ENCODE data around the genes SETD6 and CDH11.

DNA sequence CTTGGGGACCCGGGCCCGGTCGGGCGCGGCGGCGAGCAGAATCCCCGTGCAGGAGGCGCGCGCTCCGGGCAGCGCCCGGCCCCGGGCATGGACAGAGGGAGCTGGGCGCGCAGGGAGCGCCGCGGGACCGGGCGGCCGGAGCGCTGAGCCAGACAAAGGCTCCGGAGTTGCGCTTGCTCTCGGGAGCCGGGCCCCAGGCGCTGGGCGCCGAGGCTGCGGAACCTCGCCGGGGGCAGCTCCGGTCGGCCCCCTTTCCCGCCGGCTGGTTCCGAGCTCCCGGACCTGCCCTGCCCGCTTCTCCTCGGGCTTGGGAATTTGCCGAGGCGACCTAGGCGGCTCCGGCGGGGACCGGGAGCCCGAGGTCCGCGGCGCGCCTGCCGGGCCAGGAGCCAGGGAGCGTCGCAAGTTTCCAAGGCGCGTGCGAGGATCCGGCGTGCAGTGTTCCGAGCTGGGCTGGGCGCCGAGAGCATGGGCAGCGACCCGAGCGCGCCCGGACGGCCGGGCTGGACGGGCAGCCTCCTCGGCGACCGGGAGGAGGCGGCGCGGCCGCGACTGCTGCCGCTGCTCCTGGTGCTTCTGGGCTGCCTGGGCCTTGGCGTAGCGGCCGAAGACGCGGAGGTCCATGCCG lies 443 bp downstream of the MMP15 start:
- RRBS: 2% methylated on average over 48 of the region's 87 CpGs

DNA sequence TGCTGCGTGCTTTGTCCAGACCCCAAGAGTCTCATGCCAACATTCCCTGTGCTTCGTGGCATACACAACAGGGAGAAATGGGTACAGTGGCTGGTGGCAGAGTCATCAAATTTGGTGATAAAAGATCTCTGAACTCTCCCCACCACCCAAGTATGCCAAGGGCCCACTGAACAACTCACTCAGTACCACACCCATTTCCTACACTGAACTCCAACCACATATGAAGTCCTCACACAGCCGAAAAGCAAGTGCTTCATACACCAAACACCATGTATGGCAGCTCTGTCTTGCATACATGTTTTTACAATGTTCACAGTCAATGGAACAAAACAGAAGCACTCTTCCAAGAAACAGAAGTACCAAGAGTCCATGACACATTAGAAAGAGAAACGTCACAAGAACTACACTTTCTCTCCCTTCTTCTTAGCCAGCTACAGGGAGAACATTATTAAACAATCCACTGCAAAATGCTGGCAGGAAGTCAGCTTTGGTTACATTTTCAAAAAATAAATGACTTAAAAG lies 21.0 kb downstream of the CSNK2A2 start:
- RRBS: no CpG with 5 or more reads among the region's 4 CpGs

DNA sequence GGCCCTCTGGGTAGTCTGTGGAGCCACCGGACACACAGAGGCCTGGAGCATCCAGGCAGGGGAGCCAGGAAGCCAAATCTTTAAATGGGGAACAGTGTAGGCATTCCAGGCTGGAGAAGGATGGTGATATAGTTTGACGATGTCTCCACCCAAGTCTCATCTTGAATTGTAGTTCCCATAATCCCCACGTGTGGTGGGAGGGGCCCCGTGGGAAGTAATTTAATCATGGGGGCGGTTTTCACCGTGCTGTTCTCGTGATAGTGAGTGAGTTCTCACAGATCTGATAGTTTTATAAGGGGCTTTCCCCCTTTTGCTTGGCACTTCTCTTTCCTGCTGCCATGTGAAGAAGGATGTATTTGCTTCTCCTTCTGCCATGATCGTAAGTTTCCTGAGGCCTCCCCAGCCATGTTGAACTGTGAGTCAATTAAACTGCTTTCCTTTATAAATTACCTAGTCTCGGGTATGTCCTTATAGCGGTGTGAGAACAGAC lies 28.8 kb downstream of the GINS3 start:
- RRBS: no CpG with 5 or more reads among the region's 10 CpGs

DNA sequence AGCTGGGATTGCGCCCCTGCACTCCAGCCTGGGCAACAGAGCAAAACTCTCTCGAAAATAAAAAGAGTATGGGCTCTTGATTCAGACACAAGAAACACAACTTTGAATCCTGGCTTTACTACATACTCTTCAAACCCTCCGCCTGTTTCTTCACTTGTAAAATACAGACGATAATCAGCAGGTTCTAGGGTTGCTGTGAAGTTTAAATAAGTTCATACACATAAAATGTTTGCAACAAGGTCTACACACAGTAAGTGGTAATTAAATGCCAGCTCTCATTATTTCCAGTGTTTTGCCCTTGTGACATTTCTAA lies 32.0 kb downstream of the GINS3 start:
- RRBS: no CpG with 5 or more reads among the region's 4 CpGs

DNA sequence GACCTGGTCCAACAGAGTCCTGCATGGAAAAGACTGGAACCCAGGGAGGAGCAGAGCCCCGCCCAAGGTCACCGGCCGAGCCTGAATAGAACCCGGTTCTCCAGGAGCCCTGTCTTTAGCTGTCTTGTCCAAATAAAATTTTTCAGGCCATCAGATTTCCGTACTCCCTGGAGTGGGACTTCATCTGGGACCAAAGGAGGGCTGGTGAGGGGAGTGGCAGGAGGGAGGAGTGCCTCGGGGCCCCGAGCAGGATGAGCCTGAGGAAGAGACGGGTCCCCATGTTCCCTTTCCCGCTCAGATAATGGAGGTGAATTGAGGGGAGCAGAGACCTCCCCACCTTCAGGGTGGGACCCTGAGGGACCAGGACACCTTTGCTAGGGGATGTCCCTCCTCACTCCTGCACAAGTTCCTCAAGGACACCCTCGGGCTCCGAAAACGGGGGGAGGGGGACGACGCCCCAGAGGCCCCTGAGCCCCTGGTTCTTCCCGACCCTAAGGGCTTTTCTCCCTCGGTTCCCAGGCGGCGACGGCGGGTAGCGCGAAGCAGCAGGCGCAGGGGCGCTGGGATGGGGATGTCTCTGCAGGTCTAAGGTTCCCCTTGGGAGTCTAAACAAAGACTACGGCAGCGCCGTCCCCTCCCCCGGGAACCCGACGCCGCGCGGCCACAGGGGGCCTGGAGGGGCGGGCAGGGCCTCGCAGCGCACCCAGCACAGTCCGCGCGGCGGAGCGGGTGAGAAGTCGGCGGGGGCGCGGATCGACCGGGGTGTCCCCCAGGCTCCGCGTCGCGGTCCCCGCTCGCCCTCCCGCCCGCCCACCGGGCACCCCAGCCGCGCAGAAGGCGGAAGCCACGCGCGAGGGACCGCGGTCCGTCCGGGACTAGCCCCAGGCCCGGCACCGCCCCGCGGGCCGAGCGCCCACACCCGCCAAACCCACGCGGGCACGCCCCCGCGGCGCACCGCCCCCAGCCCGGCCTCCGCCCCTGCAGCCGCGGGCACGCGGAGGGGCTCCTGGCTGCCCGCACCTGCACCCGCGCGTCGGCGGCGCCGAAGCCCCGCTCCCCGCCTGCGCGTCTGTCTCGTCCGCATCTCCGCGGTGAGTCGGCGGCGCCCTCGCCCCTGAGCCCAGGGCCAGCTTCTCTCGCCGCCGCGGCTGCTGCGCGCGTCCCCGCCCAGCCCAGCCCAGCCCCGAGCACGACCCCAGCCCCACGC lies 36.8 kb upstream of the NDRG4 start:
- RRBS: 3% methylated on average over 31 of the region's 117 CpGs

- RRBS: no CpG with 5 or more reads among the region's 14 CpGs
These were observed 32.2 kb upstream of the NDRG4 start for GRCh38 chr16:58467674-58468208.

- RRBS: no CpG with 5 or more reads among the region's 7 CpGs
These were observed 28.6 kb upstream of the NDRG4 start for GRCh38 chr16:58471274-58471794.

GRCh38 chr16:58500941-58502178 lies 1.4 kb downstream of the NDRG4 start:
- RRBS: 7% methylated on average over 2 of the region's 59 CpGs

- RRBS: 0% methylated on average over 4 of the region's 63 CpGs
These were observed at the start of gene SETD6 for GRCh38 chr16:58514918-58515657. Gene SETD6, plus strand, starts transcription at chr16:58515517.

DNA sequence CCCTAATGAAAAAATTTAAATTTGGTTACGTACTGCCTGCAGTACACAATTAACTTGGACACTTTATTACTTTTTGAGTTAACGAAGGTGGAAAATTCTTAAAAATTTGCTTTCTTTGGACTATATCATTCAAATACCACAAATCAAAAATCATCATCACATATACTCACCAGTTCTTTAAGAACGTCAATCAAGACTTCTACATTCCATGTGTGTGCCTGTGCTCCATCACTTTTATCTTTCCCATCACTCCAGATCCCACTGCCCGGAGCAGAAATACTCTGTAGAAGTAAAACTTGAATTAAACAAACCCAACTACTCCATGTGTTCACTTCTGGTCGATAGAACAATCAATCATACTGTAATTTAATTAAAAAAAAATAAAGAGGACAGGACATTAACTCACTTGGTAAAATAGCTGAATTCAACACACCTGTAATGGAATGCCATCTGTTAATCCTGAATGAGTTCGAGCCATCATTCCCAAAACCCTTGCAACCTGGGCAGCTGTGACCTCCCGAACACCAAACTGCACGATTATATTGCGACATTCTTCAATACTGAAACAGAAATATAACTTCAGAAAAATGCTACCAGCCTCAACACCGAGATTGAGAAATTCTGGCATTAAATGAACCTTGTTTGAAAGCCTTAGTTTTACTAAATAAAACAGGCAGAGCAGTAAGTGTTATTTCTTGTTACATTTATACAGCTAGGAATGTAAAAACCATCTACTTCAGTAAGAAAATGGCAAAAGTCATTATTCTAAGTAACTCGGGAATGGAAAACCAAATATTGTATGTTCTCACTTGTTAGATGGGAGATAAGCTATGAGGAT lies 46.8 kb downstream of the CNOT1 start:
- RRBS: no CpG with 5 or more reads among the region's 11 CpGs

- RRBS: no CpG with 5 or more reads among the region's 13 CpGs
These were observed 19.3 kb downstream of the SLC38A7 start for GRCh38 chr16:58665060-58665783.

DNA sequence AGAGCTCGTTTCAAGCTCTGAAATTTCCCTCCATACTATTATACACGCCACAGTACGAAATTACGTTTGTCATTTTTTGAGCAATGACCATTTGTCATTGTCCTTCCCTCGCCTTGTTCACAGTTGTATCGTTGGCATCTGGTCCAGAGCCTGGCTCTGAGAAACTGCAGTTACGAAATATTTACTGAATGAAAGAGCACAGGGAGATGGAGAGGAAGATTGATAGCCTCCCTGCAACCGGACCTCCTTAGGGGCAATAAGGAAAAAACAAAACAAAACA lies 960 bp downstream of the GOT2 start:
- RRBS: 5% methylated on average over 1 of the region's 8 CpGs

DNA sequence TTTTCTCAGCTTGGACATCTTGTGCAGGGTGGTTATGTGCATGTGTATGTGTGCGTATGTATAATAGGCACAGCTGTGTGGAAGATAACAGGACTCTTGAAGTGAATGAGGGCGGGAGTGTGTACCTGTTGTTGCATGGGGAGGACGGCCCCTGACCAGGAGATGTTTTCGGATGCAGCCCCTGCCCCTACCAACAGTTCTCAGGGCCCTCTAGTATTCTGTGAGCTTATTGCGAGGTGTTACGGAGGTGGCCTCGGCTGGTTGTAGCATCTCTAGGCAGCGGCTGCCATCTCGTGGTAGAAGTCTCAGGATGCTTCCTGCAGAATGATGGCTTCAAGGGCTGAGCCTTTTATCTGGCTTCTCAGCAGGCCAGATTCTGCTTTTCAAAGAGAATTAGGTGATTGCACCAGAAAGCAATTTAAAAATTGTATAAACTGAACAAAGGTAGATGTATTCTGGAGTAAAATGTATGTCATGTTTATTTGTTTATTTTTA lies 22.2 kb upstream of the GOT2 start:
- RRBS: no CpG with 5 or more reads among the region's 9 CpGs

DNA sequence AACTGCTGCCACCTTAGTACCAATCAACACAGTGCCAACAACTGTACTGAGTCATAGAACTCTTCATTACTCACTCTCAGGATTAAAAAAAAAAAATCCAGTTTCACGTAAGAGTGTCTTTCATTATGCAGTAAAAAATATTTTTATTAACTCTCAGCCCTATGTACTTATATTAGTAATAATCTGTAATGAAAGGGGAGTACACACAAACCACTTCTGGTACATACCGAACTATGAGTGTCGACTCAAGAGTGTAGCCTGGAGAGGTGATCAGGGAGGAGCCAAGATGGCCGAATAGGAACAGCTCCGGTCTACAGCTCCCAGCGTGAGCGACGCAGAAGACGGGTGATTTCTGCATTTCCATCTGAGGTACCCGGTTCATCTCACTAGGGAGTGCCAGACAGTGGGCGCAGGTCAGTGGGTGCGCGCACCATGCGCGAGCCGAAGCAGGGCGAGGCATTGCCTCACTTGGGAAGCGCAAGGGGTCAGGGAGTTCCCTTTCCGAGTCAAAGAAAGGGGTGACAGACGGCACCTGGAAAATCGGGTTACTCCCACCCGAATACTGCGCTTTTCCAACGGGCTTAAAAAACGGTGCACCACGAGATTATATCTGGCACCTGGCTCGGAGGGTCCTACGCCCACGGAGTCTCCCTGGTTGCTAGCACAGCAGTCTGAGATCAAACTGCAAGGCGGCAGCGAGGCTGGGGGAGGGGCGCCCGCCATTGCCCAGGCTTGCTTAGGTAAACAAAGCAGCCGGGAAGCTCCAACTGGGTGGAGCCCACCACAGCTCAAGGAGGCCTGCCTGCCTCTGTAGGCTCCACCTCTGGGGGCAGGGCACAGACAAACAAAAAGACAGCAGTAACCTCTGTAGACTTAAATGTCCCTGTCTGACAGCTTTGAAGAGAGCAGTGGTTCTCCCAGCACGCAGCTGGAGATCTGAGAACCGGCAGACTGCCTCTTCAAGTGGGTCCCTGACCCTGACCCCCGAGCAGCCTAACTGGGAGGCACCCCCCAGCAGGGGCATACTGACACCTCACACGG lies 117.9 kb downstream of the CDH8 start:
- RRBS: no CpG with 5 or more reads among the region's 38 CpGs

- RRBS: 2% methylated on average over 19 of the region's 25 CpGs
These were observed 1.1 kb downstream of the CDH8 start for GRCh38 chr16:62035111-62035486.

GRCh38 chr16:65121766-65122099 lies at the start of gene CDH11:
Gene CDH11, minus strand, starts transcription at chr16:65122063.
- RRBS: no CpG with 5 or more reads among the region's 32 CpGs

GRCh38 chr16:66135244-66135735 lies 231.2 kb upstream of the CDH5 start:
- RRBS: no CpG with 5 or more reads among the region's 5 CpGs

DNA sequence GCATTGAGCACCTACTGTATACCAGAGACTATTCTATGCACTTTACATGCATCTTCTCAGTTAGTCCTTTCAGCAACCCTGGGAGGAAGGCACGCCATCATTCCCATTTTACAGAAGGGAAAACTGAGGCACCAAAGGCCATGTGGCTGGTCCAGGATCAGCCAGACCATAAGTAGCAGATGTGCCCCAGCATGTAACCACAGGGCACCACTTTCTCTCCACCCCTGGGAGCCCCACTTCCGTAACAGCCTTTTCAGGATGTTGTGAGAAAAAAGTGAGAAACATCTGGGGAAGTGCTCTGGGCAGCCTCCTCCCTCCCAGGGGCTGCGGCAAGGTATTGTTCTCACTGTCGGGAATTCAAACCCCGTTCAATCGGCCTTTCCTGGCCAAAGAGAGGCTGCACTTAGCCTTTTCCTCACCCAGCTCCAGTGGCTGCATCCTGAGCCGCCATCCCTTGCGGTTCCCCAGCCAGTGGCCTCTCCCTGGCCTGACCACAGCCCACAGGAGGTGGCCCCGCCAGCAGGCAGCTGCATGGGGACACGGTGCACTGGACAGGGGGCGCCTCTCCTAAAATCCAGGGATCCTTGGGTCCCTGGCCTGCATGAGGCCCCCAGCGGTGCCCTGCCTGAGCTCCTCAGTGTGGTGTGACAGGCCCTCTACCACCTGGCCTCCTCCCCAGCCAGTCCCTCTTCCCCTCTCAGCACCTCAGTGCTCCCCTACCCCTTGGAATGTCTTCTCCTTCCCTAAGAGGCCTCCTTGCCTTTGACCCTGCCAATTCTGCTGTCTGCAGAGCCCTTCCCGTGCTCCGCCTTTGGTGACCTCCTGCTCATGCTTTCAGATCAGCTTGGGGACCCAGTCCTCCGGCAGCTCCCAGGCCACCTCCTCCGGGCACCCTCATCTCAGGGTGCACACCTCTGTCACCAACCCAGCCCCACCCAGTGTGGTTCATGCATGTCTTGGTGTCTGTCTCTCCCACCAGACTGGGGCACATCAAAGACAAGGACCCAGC lies 5.6 kb upstream of the CDH5 start:
- RRBS: no CpG with 5 or more reads among the region's 16 CpGs

DNA sequence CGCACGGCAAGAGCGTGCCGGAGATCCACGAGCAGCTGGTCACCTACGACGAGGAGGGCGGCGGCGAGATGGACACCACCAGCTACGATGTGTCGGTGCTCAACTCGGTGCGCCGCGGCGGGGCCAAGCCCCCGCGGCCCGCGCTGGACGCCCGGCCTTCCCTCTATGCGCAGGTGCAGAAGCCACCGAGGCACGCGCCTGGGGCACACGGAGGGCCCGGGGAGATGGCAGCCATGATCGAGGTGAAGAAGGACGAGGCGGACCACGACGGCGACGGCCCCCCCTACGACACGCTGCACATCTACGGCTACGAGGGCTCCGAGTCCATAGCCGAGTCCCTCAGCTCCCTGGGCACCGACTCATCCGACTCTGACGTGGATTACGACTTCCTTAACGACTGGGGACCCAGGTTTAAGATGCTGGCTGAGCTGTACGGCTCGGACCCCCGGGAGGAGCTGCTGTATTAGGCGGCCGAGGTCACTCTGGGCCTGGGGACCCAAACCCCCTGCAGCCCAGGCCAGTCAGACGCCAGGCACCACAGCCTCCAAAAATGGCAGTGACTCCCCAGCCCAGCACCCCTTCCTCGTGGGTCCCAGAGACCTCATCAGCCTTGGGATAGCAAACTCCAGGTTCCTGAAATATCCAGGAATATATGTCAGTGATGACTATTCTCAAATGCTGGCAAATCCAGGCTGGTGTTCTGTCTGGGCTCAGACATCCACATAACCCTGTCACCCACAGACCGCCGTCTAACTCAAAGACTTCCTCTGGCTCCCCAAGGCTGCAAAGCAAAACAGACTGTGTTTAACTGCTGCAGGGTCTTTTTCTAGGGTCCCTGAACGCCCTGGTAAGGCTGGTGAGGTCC lies 24.2 kb upstream of the BEAN1 start:
- RRBS: 69% methylated on average over 7 of the region's 57 CpGs

DNA sequence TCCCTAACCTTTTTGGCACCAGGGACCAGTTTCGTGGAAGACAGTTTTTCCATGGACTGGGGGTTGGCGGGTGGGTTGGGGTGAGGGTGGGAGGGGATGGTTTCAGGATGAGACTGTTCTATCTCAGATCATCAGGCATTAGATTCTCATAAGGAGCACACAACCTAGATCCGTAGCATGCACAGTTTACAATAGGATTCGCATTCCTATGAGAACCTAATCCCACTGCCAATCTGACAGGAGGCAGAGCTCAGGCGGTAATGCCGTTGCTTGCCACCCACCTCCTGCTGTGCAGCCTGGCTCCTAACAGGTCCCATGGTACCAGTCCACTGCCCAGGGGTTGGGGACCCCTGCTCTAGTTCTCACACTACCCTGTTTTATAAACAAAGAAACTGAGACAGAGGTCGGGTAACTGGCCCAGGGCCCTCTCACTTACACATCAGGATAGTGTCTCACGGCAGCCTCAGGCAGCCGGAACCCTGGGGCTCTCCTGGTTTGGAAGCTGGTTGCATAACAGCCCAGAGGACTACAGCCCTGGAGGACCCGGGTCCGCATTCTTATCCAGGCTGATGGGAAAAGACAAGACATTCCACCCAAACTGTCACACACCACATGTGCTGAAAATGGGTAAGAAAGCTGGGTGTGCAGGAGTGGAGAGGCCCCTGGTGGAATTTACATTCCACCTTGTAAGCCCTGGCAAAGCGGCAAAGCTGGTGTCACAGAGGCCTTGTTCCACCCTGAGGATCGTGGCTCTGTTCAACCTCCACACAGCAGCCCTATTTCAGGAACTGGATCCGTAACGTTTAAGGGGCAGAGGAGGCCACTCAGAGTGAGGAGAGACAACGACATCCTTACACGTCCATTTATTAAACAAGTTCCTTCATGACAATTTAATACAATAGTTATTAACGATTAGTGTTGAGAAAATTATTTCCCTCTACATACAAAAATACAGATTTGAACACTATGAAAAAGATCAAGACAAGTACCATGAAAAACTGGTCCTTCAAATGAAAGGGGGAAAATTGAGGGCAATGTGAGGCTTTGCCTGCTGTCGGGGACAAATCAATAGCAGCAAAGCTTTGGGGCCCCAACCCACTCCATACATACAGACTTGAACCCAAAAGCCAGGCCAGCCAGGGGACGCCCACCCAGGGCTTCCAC lies 9.8 kb downstream of the CMTM3 start:
- RRBS: 77% methylated on average over 2 of the region's 20 CpGs

All from AG10803 (cell line).